ENCODE results near the genes SHH and LMBR1.

DNA sequence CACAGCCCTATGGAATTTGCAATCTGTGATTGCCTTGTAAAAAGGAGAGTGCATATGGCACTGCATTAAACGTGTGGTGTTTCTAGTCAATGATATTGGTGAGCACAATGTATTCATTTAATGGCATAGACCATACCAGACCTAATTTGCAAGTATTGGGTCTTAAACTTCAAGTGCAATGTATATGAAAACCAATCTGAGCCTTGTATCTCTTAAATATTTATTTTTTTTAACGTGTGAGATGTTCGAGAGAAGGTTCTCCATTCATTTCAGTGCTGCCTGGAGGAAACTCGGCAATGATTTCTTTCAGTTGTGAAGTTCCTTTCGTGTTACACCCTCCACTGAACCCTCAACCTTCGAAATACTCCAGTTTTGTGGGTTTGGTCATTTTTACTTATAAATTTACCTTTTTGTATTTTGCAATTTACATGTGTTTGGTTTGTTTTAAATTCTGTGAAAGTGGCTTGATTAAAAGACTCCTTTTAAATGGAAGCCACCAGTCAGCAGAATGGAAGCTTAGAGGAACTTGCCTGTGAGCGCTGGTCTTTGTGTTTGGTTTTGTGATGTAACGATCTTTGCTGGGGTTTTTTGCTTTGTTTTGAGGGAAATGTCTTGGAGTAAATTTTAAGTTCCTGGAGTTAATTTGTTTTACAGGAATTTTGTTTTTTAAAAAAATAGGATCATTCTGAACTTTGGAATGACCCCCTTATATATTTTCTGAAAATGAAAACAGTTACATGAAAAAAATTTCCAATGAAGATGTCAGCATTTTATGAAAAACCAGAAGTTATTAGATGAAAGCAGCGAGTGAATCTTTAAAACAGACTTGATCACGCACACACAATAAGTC is 11.7 kb downstream of the INSIG1 start:
- PRO-cap, 10 experiments = no peak in any of the 10 experiments

DNA sequence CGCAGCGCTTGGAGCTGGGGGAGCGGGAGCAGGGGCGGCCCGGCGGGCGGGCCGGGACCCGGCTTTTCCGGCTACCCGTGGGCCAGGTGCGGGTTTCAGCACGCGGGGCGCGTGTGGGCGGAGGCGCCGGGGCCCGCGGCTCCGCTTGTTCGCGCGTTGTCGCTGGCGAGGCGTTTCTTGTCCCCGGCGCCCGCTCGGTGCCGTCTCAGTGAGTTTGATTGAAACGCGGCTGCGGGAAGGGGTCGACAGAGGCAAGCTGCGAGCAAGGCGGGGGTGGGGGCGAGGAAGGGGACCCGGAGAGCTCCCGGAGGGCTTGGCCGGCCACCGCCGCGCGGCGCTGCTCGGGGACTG is 76.6 kb downstream of the INSIG1 start:
- PRO-cap, 10 experiments = no peak in any of the 10 experiments

DNA sequence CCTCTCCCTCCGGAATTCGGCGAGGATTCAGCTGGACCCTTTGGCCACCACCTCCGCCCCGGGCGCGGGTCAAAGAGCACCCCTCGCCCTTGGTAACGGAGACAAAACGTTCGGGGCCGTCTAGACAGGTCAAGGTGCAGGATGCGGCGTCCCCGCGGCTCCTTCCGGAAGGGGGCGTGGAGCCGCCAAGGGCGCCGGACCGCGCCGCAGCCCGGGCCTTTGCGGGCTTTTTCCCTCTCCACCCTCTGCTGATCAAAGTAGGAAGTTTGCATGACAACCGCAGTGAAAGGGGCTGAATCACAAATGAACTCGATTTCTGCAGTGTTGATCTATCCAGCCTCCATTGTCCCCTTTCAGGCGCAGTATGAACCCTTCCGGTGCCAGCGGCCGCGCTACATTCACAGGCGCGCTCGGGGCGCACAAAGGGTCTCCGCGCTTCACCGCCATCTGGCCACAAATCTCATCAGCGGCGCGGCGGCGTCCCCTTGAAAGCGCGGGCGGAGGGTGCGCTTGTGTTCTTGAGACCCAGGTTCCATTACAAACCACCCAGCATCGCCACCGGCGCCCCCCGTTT is 36.5 kb downstream of the CNPY1 start:
- PRO-cap, 10 experiments = no peak in any of the 10 experiments

DNA sequence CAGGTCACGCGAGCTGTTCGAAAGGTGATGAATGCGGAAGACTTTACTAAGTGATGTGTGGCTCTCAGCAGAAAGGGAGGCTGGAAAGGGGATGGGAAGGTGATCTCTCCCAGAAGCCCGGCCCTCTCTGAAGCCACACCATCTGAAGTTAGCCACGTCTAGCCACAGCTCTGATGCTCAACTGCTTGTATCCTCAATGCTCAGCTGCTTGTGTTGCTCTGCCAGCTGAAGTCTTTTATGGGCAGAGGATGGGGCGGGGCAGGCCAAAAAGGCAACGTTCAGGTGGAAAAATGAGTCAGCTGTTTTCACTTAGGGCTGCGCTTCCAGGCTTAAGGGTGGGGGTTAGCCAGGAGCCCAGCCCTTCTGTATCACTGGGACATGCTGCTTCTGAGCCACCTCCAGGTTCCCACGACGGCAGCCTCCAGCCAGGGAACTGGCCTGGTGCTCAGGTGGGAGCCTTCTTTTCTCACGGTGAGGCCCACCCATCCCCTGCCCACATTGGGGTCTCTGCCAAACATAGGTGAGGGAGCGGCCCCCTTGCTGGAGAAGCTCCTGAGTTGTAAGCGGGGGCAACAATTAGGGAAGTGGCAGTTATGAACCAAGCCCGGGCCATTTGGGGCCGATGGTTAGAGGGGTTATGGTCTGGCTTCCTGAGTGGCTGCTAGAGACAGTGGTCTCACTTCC is 44.8 kb upstream of the CNPY1 start:
- PRO-cap, 10 experiments = peak in 1 of 10 experiments; most common minus-strand start position 210 of the sequence (in 1)

GRCh38 chr7:155594942-155595493 is 48.7 kb upstream of the CNPY1 start:
- PRO-cap, 10 experiments = no peak in any of the 10 experiments

GRCh38 chr7:155638965-155639506 is 5.4 kb upstream of the RBM33 start:
- PRO-cap, 10 experiments = no peak in any of the 10 experiments

DNA sequence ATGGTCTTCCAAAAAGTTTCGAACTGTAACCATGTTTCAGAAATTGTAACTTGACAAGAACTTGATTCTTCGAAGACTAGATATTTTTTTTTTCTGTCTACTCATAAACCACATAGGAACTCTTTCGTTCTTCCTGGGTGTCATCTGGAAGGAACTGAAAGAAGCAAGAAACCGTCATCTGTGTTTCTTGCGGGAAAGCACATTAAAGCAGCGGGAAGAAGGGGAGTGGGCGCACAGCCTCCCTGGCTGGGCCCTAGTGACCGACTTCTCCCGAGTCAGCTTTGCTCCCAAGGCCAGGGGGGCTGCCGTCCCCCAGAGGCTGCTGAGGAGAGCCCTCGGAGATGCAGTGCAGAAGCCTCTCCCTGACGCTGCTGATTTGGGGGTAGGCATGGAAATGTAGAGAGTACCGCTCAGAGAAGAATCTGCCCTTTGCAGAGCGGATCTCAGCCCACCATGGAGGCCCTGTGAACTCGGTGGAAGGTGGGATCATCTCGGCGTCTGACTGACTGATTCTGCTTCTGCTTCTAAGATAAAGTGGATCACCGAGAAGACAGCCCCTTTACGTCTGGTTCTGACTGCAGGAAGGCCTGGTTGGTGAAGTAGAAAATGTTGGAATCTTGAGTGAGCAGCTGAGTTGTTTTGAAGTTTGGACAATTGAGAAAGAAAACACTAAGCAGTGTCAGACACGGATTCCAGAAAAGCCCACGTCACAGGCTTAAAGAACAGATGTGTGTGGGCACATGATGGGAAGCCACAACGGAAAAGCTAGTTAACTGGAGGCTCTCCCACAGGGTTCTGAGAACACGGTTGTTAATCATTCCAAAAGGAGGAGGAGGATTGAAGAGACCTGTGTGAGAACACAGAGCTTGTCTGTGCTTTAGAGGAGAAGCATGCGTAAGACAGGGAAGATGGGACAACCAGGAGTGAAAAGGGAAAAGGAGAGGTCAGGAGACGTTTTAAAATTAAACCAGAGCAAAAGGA is 42.8 kb downstream of the SHH start:
- PRO-cap, 10 experiments = no peak in any of the 10 experiments

GRCh38 chr7:155777069-155777877 is 35.0 kb downstream of the SHH start:
- PRO-cap, 10 experiments = no peak in any of the 10 experiments

DNA sequence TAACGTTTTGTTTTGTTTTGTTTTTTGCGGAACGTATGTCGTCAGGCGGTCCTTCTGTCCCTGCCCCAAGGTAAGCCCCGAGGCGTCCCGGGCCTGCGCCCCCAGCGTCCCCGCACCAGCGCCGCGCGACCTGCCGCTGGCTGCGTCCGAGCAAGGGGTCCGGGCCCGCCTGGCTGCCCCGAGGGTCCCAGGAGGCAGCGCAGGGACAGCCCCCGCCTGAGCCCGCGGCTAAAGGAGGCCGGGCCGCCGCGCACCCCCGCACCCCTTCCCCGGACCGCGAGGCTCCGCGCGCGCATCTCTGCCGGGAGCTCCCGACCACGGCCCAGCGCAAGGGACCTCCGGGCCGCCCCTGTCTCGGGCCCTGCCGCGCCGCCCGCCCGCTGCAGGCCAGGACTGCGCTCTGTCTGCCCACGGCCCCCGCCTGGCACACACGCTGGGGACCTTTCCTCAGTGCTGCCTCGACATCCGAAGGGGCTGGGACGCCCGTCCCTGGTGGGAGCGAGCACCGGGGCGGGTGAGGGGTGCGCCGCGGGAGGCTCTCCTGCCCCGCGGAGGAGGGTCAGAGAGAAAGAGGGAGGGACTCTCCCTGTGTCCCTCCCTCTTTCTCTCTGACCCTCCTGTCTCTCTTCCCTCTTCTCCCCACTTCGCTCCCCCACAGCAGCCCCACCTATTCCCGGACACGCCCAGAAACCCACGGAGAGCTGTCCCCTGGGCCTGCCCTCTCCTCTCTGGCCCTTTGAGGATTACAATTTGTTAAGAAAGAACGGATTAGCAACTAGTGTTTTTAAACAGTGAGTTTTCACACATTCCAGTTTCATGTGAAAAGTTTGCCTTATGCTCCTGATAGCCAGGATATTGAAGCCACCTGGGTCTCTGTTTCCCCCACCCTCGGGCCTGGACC is 24.9 kb downstream of the SHH start:
- PRO-cap, 10 experiments = no peak in any of the 10 experiments

DNA sequence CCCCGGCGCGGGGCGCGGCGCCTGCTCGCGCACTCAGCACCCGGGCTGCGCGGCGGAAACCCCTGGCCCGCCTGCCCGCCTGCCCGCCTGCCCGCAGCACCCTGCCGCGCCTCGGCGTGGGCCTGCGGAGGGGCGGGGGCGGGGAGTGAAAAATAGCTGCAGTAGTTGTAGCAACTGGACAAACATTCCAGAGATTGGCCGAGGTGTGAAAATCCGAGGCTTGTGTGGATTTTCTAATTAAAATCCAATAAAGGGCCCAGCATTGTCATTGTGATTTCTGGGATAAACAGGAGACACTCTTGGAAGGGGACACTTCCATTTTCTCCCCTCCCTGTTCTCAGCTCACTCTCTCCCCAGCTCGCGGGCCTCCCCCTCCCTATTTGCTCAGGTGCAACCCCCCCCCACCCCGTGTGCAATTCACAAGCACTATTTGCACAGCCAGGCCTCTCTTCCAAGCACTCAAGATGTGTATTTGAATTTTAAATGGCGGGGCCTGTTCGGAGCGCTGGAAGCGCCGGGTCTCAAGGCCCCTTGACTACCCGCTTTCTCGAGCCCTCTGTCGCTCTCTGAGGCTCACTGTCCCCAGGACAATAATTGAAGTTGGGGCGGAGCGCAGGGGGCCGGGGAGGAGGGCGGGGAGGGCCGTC is 8.0 kb downstream of the SHH start:
- PRO-cap, 10 experiments = peak in 1 of 10 experiments; most common minus-strand start position 103 of the sequence (in 1)

DNA sequence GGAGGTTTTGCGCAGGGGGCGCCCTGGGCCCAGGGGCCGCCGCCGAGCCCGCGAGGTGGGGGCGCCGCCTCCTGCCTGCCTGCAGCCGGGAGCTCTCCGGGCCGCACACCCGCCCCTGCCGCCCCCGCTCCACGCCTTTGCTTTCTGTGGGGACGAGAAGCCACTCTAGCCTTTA is 7.2 kb downstream of the SHH start:
- PRO-cap, 10 experiments = peak in 3 of 10 experiments; most common plus-strand start position 53 of the sequence (in 3)

- PRO-cap, 10 experiments = no peak in any of the 10 experiments
Measured at GRCh38 chr7:155811940-155812540, at the start of gene SHH. TSS of gene SHH (minus strand) at chr7:155812463.

DNA sequence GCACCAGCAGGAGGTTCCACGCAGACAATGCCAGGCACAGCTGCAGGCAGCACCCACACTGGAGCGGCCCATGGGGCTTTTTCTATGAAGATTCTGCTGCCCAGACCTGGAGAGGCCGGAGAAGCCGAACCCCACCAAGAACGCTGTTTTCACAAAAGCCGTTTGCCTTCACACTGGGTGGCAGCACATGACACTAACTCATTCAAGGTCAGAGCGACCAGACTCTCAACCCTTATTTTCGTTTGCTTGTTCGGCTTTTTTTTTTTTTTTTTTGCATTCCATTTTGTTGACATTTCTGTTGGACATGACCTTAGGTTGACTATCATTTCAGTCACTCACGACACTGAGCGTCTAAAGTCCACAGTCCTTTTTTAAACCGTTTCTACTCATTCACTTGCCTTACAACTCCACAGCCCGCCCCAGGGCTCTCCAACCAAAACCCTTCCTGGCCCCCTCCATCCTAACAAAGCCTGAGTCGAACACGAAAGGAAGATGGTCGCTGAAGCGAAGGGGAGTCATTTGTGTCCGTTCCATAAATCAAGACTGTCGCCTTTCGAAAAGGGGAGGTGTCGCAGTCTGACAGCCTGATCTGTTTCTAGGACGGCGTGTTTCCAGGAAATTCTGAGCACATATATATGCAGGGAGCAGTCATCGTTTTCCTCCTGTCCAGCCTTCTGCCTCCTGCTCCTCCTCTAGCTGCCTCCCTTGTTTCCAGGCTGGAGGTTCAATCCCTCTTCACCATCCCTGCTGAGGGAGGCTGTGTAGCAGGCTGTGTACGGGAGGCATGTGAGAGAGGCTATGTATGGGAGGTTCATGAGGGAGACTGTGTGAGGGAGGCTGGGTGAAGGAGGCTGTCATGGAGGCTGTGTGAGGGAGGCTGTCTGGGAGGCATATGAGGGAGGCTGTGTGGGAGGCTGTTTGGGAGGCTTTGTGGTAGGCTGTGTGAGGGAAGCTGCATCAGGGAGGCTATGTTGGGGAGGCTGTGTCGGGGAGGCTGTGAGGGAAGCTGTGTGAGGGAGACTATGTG is 124.1 kb upstream of the RNF32 start:
- PRO-cap, 10 experiments = no peak in any of the 10 experiments

- PRO-cap, 10 experiments = no peak in any of the 10 experiments
Measured at GRCh38 chr7:156682548-156683516, 42.3 kb downstream of the RNF32 start.

GRCh38 chr7:156892892-156893937 is at the start of gene LMBR1:
TSS of gene LMBR1 (minus strand) at chr7:156893183.
- PRO-cap, 10 experiments = peak in 10 of 10 experiments; most common plus-strand start chr7:156893417 (in 4); most common minus-strand start chr7:156893179 (in 6)

DNA sequence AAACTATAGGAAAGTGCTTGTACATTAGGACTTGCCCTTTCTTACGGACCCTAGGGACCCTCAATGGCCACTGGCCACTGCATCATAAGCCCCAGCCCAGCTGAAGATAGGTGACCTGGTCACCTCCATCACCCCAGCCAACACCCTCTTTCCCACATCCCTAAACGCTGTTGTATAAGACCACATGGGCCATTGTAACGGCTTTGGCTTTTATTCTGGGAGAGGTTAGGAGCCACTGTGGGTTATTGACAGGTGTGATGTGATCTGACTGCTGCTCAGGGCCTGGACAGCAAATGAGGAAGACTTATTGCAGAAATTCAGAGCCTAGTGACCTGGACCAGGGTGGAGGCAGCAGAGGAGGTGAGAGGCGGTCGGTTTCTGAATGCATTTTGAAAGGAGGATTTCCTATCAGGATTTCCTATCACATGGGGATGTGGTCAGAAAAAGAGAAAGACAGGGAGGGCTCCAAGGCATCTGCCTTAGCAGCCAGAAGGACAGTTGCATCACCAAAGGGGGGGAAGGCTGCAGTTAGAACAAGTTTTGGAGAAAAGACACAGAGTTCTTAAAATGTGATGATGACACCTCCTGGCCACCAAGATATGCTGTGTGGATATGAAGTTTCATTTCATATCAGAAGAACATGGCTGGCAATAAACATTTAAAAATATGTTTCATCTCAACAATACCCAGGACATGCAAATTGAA is 2.3 kb upstream of the LMBR1 start:
- PRO-cap, 10 experiments = no peak in any of the 10 experiments

DNA sequence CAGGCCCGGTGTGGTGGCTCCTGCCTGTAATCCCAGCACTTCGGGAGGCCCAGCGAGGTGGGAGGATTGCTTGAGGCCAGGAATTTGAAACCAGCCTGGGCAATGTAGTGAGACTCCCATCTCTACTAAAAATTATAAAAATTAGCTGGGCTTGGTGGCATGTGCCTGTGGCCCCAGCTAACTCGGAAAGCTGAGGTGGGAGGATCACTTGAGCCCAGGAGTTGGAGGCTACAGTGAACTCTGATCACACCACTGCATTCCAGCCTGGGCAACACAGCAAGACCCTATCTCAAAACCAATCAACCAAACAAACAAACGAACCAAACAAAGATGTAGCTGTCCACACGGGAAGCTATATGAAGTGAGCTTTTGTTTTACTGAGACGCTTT is 51.0 kb upstream of the DNAJB6 start:
- PRO-cap, 10 experiments = peak in 4 of 10 experiments; most common minus-strand start position 184 of the sequence (in 1)

- PRO-cap, 10 experiments = peak in 10 of 10 experiments; most common plus-strand start chr7:157337559 (in 9); most common minus-strand start chr7:157337411 (in 10)
Measured at GRCh38 chr7:157337213-157337815, 510 bp downstream of the DNAJB6 start.

DNA sequence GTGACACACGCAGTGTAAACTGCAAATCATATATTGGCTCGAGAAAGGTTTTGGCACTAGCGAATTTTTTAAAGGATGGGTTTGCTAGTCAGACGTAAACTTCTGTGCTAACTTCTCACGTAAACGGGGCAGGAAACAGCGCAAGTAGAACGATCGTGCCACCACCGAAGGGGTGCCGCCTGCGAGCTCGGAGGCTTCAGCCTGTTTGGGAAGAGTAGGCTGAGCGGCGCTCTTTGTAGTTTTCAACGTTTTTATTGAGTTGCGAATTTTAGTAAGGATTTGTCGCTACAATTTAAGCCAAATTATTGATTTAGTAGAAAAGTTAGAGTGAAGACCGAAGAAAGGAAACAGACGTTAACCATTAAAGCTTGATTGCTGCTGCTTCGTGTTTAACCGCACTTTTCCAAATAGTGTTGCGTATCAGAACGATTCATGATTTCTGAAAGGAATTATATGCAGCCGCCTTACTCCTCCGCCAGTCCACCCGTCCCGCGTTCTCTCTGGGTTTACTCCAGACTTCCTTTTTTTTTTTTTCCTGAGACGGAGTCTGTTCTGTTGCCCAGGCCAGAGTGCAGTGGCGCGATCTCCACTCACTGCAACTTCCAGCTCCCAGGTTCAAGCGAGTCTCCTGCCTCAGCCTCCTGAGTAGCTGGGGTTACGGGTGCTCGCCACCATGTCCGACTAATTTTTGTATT is 1.2 kb downstream of the DNAJB6 start:
- PRO-cap, 10 experiments = peak in 6 of 10 experiments; most common plus-strand start position 147 of the sequence (in 5); most common minus-strand start position 207 of the sequence (in 3)

DNA sequence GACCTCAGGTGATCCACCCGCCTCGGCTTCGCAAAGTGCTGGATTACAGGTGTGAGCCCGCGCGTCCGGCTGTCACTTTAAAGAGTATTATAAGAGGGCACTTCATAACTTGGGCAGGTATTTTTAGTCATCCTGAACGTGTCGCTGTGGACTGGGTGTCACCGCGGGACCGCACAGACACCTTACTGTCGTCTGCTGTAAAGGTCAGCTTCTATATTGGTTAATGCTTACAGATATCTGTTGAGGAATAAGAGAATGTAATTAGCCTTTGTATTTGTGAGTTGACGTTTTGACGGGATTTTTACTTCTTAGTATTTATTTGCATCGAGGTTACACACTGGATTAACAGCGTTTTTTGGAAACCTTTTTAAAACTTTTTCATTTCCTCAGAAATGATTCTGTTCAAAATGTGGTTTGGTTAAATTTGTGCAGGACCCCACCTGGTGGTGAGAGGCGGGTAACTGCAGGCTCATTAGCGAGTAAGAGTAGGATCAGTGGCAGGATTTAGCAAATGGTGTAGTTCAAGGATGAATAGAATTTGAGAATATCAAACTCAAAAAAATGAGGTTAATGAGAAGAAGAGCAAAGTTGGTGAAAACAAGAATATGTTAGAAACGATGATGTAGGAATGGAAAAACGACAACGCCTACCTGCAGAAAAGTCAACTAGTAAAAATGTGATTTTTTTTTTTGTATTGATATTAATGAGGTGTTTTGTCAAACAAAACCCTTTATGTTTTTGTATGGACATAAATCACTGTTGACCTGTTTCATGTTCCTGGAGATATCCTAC is 3.2 kb downstream of the DNAJB6 start:
- PRO-cap, 10 experiments = peak in 2 of 10 experiments; most common plus-strand start position 133 of the sequence (in 1); most common minus-strand start position 79 of the sequence (in 2)

All from Metastatic Breast Carcinoma in the Brain (tissue), 10 donors.